ENCODE results near the genes VEGFD and CLTRN.

GRCh38 chrX:12986420-12986946 is 11.6 kb downstream of the TMSB4X start:
- PRO-cap, result no peak

GRCh38 chrX:12999489-12999947 is 24.6 kb downstream of the TMSB4X start:
- PRO-cap, result no peak

DNA sequence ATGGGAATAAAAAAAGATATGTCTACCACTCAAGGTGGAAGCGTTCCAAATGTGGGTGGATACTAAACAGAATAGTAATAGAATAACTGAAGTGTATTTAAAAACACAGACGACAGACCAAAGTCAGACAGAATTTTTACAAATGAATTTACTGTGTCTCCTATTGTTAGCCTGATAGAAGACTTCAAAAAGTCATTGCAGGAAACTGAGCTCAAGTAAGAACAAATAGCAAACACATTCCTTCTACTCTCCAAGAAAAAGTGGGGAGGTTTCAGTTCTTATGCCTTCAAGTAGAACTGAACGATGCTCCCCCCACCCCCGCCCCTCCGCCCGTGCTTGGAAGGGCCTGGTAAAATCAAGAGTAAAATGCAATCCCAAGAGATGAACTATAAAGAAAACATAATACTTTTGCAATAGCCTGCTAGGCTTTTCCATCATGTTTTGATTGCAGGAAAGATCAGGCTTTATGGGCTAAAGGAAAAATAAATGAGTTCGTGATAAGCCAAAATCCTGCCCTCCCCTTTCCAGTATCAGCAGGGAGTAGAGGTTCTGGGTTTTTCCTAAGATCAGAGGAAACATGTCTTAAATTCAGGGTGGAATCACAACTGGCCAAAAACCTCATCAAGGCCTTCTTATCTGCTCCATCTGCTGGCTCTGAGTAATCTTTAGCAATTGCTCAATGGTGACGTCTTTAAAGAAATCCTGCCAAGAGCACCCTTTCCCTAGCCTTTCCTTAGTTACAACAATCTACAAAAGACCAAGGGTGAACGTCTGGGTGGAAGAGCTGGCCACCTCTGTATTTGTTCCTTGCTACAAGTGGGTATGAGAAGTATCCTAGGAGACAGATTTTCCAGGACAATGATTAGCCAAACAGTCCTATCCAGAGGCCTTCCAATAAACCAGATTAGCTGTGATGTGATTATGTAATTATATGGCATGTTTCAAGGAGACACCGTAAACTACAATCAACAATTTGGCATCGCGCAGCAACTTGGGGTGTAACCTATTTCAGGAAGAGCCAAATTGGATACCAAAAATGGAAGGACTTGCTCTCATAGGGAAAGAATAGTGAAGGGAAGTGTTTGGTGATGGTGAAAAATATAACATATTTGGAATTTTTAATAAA is 66.2 kb upstream of the FAM9C start:
- PRO-cap, result no peak

GRCh38 chrX:13398259-13399074 is 78.6 kb upstream of the ATXN3L start:
- PRO-cap, result no peak

- PRO-cap, result no peak
Measured at GRCh38 chrX:13487682-13488519, 81.5 kb upstream of the EGFL6 start.

DNA sequence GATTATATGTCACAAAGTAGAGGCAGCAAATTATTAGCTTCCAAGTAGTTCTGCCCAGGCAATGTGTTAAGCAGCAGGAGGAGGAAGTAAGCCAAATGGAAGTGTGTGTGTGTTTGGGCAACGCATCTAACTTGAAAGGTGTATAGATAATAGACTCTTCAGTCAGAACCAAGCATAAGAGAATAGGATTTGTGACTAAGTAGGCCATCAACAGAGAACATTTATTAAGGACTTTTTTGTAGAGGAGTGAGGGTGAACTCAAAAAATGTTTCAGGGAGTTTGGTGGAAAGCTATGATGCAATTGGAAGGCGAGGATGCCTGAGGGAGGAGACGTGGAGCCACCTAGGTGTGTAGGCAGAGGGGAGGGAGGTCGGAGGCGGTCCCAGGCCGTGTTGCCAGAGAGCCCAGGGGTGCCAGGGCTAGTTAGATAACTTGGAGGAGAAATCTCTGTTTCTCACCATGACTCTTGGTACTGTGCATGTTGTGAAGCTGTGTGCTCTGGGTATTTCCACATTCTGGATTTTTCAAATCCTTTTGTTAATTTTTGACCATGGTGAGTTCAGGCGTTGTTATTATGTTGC is 4.3 kb downstream of the RAB9A start:
- PRO-cap, result no peak

DNA sequence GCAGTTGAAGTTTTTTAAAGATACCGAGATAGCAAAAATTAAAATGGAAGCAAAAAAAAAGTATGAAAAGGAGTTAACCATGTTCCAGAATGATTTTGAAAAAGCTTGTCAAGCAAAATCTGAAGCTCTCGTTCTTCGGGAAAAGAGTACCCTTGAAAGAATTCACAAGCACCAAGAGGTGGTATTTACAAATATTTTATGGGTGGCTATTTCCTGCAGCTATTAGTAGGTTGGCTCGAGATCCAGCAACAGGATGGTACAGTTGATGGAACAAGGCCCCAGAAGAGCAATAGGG is 12.2 kb downstream of the OFD1 start:
- PRO-cap, result no peak

DNA sequence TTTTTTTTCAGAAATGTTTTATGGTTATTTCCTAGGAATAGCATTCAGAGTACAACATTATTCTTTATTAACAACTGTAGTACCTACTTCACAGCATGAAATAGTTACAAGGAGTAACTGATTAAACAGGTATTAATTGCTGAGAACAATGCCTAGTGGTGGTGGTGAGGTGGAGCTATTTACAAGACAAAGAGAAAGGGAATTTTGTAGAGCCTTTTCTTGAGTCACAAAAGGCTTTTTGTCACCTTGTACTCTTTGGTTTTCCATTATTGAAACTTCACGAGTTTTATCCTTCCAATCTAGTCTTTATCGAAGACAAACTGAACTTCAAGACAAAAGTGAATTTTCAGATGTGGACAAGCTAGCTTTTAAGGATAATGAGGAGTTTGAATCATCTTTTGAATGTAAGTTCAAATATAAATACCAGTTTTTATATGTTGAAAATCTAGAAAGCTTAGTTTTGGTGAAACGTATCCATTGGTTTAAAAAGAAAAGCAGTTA is 27.5 kb downstream of the OFD1 start:
- PRO-cap, result no peak

DNA sequence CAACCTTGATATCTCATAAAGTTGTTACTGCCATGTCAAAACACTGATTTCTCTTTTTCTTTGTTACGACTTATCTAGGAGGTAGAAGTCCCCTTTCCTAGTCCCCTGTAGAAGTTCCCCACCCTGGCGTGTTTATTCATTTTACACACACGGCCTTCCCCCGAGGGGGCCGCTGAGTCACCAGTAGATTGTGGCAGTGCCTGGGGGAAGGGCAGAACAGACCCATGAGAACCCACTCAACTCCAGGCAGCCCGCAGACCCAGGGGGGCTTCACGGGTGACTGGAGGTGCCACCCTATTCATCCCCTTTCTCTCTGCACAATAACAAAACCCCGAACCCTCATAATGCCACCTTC is 20.3 kb upstream of the GPM6B start:
- PRO-cap, result no peak

GRCh38 chrX:13933099-13933679 is 96.5 kb downstream of the GEMIN8 start:
- PRO-cap, result no peak

DNA sequence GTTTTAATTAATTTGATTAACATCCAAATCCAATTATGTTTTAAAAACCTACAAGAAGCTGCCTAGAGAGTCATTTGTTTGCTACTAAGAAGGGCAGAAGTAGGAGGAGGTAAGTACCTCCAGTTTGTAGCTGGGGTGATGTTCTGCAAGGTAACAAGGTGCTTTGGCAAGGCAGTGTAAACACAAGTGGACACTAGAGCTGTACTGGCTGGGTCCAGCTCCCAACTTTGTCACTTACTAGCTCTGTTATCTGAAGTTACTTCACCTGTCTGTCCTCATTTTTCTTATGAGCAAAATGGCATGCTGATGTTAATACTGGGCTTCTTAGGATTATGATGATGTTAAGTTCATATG is 110.5 kb upstream of the GEMIN8 start:
- PRO-cap, result no peak

DNA sequence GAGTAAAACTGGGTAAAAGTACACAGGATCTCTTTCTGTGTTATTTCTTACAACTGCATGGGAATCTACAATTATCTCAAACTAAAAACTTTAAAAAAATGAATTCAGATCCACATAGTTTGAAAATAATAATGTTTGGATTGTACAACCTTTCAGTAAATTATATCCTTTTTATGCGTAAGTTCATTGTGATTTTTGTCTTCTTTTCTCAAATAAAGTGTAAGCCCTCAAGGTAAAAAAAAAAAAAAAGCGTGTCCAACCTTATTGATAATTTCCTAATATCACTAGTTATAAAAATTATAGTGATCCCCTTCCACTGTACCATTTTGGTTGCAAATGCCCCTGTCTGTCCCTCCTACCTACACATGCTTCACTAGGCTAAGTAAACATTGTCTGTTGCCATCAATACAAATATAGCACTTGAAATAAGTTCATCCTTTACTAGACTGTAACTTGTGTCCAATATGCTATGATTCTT is 75.0 kb upstream of the GLRA2 start:
- PRO-cap, result no peak

DNA sequence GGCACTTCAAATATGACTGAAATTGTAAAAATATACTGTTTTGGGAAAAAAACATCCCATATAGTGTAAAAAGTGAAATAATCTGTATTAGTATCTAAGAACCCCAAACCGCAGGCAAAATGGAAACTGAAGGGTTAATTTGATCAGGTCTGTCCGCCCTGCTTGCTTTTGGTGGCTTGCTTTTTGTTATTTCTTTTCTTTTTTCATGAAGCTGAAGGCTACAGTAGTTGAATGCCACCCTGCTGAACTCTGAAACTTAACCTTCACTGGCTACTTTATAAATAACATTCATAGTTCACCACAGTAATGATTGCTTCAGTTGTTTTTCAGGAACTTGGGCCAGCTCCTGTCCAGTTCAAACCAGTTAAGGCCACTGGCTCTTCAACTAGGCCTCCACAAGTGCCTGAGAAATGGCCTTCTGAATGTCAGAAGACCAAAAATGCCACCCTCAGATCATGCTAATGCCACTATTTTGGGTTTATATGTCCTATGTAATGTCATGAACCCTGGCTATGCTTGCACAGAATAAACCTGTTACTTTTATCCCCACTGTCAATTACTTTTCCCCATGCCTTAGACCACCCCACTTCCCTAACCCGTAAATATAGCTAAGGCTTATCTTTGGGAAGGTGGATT is 7.7 kb upstream of the ASB9 start:
- PRO-cap, result no peak

DNA sequence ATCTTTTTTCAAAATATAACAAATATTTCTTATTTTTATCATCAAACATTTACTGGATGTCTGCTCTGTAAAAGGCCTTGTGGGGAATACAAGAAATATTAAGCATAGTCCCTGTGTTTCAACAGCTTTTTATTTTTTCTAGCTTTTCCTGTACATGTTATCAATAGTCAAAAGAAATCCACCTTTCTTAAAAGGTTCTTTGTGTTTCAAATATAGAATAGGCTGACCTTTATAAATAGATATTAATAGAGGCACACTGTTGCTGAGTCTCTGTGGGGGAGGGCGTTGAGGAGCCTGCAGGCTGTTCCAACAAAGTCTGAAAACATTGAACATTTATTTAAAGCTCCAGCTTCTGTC is 1.8 kb upstream of the PIGA start:
- PRO-cap, result no peak

DNA sequence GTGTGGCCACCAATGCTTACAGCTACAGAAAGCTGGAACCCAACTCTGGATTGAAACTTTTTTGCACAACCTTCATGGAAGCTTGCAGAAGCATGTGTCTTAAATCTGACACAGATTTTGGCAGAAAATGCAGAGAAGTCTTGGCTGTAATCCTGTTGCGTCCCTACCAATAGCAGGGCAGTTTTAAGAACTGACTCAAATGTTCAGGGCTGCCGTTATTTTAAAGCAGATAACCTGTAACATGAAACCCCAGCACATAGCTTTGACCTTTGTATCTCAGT is at the start of gene VEGFD:
TSS of gene VEGFD (minus strand) at position 101 of the 281 bp plus-strand sequence.
- PRO-cap, result no peak

DNA sequence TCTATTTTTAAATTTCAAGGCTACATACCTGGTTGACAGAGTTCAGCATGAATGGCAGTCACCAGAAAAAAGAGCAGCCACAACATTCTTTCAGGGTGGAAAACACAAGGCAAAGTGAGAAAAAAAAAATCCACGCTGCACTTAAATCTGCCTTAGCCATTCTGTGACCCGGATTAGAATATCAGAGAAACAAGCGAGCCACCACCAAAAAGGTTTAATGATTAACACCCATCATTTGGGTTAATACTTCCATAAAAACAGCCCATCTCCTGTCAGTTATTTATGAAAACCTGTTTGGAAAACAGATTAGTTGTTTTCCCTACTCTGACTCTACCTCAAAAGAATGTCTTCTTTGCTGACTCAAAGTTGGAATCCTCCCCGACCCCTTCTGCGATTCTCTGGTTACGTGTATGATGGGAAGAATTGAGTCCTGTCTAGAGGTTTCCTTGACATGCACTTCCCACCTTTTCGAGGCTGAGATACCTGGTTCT is at the start of gene CLTRN:
TSS of gene CLTRN (minus strand) at position 116 of the 491 bp plus-strand sequence.
- PRO-cap, result no peak

DNA sequence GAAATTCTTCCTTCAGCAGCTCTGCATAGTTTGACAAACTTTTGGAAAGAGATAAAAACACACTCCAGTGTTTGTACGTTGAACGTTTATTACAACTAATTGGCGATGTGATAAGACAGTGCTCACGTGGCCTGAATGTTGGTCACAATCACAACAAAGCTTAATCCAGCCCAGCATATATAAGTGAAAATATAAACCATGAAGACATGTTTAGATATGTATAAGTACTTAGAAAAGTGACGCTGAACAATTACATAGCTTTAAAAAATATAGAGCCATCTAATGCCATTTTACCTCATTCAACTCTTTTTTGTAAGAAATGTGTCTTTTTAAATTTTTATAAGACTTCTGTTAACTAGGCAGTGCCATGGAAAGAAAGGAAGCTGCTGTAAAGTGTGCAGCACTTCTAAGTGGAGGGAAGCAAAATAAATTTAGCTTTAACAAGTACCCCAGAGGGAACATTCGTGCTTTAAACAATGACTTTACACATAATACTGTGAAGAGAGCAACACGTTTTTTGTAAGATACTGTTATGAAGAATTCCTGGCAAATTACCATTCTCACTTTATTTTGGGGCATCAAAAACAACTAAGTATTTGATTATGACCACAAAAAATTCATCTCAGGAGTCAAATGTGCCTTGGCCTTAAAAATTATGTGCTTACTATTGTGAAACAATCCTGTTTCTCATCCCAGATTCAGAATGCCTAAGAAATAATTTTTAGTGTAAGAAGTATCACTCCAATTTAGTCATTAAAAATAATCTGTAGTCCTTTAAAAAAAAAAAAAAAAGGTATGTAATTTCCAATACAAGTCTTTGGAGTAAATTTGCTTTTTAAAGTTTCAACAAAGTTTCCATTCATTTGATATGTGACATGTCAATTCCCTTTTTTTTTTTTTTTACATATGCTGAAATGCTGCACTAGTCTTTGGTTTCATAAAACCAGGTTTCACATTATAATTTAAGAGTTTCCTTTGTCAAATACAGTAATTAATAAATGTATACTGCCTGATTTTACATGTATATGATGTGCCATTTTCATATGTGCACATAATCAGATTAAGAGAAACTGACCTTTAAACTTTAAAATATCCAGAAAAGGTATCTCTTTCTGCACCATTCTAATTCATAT is 28.2 kb downstream of the AP1S2 start:
- PRO-cap, result no peak

DNA sequence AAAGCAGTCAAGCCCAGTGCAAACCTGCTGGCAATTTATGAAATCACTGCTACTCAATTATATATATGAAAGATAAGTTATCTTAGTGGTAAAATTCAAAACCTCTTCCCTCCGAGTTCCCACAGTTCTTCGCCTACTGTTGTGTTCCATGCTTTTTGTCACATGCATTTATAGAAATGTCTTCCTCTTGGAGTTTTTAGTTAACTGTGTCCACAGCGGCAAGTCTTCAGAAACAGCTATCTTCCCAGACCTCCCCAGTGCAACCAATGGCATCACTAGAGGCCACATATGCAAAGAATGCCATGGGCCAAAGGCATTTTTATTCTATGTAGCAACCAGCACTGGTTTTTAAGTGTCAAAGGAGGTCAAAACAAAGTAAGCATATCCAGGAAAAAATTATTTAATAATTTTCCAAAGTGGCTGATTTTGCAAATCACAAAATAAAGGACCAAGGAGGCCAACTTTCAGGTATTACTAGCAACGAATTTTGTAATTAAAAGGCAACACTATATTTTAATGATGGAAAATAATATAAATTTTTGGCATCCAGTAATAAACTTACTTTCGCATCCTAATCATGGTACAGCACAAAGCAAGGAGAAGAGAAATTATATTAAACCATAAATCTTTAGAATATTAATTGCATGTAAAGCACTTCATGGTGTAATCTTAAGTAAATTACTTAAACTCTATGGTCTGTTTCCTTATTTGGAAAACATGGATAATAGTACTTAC is 26.8 kb downstream of the AP1S2 start:
- PRO-cap, result no peak

DNA sequence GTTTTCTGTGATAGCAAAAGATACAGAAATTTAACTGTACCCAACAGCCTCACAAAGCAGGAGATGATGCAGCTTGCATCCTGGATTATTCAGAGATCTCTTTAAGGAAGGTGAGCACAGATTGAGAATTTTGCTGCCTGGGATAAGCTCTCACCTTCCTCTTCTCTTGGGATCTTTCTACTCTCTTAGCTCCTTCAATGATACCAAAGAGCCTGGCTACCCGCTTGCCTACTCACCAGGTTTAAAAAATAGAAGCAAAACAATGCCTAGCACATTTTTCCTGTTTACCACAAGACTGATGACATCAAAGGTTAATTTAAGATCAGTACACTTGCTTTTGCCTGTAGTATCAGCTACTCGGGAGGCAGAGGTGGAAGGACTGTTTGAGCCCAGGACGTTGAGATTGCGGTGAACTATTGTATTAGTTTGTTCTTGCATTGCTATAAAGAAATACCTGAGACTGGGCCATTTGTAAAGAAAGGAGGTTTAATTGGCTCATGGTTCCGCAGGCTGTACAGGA is 36.8 kb upstream of the AP1S2 start:
- PRO-cap, result no peak

DNA sequence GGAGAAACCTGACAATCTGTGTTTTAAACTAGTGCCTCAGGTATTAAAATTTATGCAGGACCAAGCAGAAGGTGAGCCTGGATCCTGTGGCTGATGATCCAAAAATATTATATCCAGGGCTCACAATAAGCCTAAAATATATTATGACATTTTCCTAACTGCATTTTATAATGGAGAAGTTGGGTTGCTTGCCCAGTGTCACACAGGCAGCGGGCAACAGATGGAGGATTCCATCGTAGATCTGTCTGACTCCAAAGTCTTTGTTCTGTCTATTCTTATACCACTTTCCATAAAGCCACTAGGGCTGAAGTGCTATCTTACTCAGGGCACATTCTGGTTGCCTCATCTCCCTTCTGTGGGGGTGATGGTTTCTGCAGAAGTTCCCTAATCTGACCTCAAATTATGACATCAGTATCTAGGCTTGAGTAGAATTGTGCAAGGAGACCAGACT is 56.9 kb upstream of the AP1S2 start:
- PRO-cap, result no peak